ENCODE data around the genes NAPEPLD and EFCAB10.

DNA sequence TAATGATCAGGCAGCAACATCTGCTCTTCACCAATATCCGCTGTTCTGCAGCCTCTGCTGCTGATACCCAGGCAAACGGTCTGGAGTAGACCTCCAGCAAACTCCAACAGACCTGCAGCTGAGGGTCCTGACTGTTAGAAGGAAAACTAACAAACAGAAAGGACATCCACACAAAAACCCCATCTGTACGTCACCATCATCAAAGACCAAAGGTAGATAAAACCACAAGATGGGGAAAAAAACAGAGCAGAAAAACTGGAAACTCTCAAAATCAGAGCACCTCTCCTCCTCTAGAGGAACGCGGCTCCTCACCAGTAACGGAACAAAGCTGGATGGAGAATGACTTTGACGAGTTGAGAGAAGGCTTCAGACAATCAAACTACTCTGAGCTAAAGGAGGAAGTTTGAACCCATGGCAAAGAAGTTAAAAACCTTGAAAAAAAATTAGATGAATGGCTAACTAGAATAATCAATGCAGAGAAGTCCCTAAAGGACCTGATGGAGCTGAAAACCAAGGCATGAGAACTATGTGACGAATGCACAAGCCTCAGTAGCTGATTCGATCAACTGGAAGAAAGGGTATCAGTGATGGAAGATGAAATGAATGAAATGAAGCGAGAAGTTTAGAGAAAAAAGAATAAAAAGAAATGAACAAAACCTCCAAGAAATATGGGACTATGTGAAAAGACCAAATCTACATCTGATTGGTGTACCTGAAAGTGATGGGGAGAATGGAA lies 32.8 kb downstream of the FAM185A start:
- PRO-cap, 4 experiments, result no peak in any of the 4 experiments
- RAMPAGE, long total RNA, 2 experiments, result no peak in any of the 2 experiments

GRCh38 chr7:103037682-103038101 lies 37.2 kb upstream of the ARMC10 start:
- PRO-cap, 4 experiments, result no peak in any of the 4 experiments
- RAMPAGE, long total RNA, 2 experiments, result no peak in any of the 2 experiments

GRCh38 chr7:103148610-103149780 lies at the start of gene NAPEPLD:
NAPEPLD (minus strand) TSS chr7:103149099.
- PRO-cap, 4 experiments, result peak in 4 of 4 experiments; most common plus-strand start chr7:103149190 (in 4); most common minus-strand start chr7:103149075 (in 3)
- RAMPAGE, long total RNA, 2 experiments, result start-site peak on the minus strand in 1 of 2 experiments, at chr7:103149032-103149325 at its widest, 40 to 42 reads per replicate

- PRO-cap, 4 experiments, result no peak in any of the 4 experiments
- RAMPAGE, long total RNA, 2 experiments, result no peak in any of the 2 experiments
Observed at GRCh38 chr7:103149781-103150100, 842 bp upstream of the NAPEPLD start.

GRCh38 chr7:103299088-103299629 lies 1.9 kb downstream of the PMPCB start:
- PRO-cap, 4 experiments, result no peak in any of the 4 experiments
- RAMPAGE, long total RNA, 2 experiments, result no peak in any of the 2 experiments

DNA sequence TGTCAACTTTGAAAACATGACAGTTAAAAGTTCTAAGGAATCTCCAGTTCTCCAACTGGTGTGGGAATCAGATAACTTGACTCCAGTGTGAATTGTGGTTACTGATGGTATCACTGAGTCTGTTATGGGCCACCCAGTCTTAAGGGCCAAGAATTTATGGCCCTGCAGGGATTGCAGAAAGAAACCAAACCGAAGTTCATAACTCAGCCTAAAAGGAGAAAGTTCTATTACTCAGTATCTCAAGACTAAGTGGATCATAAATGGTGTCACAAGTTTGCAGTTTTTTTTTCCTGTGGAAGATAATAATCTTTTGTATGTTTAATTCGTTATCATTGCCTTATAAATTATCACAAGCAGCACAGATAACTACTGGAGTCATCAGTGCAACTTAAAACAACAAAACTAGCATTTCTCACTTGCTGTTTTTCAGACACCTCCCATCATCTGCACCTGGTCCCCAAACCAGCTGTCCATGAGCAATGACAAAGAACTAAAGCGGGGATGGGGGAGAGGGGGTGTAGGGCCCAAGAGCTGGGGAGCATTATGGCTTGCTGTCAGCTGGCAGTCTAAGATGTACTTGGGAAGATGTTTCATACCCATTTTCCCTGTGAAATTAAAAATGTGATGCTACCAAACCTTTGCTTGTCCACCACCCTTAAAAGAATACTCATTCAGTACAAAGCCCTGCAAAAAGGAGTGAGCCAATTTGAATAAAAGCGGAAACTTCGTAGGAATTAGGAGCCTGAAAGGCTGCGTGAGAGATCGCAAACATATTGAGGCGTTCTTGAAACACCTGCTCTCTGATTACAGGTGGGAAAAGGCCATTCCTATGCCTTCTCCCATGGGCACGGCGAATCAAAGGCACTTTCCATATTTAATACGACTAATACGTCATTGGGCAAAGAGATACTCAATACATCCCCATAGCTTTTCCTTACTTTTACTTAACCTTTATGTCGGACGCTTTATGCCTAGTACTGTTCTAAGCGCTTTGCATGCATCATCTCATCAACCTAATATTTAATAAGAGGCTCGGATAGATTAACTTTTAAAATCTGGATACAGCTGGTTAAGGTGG lies 31.2 kb upstream of the KMT2E start:
- PRO-cap, 4 experiments, result no peak in any of the 4 experiments
- RAMPAGE, long total RNA, 2 experiments, result no peak in any of the 2 experiments

DNA sequence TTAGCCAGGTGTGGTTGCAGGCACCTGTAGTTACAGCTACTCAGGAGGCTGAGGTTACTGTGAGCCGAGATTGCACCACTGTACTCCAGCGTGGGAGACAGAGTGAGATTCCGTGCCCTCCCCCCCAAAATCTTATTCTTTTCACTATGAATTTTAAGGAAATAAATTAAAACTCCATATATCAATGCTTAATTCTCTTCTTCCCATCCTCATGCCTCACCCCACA lies 15.0 kb upstream of the KMT2E start:
- PRO-cap, 4 experiments, result peak in 1 of 4 experiments; most common minus-strand start position 131 of the sequence (in 1)
- RAMPAGE, long total RNA, 2 experiments, result no peak in any of the 2 experiments

DNA sequence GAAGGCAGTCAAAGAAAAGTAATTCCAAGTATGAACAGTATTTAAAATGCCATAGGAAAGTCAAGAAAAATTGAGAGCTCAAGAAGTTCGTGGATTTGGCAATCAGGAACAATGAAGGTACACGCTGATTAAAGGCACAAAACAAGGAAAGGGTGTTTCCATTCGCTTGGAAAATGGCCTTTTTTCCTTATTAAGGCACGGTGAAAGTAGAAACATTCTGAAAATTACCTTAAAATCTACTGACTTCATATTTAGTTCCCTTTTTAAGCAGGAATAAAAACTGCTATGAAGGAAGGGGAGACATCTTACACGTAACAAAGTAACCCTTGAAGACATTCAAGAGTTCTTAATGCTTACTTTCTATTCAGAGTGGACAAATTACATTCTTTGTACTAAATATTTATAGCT lies 3.2 kb upstream of the KMT2E start:
- PRO-cap, 4 experiments, result no peak in any of the 4 experiments
- RAMPAGE, long total RNA, 2 experiments, result no peak in any of the 2 experiments

DNA sequence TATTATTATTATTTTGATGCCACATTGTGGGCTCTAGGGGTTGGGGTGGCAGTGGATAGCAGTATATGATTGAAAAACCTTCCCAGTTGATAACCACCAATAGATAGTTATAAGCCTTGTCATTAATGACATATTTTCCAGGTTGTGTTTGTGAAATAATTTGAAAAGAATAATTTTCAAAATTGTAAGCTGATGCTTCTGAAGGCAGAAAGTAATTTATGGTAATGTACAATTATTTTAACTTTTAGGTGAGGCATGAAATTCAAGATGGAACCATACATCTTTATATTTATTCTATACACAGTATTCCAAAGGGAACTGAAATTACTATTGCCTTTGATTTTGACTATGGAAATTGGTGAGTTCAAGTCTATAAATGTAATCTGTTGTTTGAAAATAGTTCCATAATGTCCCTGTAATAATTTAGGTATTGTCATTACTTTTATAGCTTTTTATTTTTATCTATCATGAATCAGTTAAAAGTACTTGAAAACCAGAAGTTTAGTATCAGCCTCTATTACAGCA lies 67.5 kb downstream of the KMT2E start:
- PRO-cap, 4 experiments, result no peak in any of the 4 experiments
- RAMPAGE, long total RNA, 2 experiments, result no peak in any of the 2 experiments

- PRO-cap, 4 experiments, result no peak in any of the 4 experiments
- RAMPAGE, long total RNA, 2 experiments, result no peak in any of the 2 experiments
Observed at GRCh38 chr7:105089895-105090333, 75.9 kb downstream of the KMT2E start.

GRCh38 chr7:105101812-105102269 lies 87.8 kb downstream of the KMT2E start:
- PRO-cap, 4 experiments, result peak in 3 of 4 experiments; most common plus-strand start chr7:105101979 (in 3)
- RAMPAGE, long total RNA, 2 experiments, result no peak in any of the 2 experiments

DNA sequence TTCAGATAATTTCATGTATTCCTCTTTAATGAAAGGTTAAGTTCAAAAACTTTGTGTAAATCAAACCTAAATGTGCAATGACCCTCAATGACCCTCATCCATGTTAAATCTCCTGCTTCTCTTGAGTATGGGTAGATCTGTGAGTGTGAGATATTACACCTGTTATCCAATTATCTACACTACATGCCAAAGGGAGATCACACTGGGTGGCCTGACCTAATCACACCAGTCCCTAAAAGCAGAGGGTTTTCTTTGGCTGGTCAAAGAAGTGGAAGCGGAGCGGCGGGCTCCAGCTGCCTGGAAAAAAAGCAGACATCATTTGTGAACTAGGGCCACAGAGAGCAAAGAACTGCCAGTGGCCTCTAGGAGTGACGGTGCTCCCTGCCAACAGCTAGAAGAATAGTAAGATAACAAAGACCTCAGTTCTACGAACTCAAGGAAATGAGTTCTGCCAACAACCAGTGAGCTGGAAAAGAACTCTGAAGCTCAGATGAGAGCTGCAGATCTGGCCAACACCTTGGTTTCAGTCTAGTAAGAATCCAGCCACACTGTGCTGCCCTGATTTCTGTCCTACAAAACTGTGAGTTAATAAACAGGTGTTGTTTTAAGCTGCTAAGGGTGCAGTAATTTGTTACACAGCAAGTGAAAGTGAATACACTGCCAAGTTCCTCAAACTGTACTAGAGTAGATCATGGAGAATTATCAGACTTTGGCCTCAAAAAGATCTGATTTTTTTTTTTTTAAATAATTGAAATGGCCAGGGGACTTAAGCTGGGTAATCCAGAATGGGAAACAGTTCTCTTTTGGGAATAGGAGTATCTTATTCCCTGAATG lies 178.0 kb downstream of the SRPK2 start:
- PRO-cap, 4 experiments, result no peak in any of the 4 experiments
- RAMPAGE, long total RNA, 2 experiments, result no peak in any of the 2 experiments

DNA sequence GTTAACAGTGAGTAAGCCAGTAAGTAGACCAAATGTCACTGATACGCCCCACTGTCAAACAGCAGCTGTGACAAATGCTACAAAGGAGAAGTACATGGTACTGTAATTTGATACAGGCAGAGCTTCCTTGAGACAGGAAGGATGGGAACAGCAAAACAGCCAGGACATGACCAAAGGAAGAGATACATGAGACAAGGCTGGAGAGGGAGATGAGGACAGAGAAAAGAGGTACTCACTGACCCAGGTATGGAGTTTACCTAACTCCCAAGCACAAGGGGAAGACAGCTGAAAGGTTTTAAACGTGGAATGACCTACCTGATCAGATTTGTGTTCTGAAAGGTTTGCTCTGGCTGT lies 127.0 kb downstream of the SRPK2 start:
- PRO-cap, 4 experiments, result no peak in any of the 4 experiments
- RAMPAGE, long total RNA, 2 experiments, result no peak in any of the 2 experiments

DNA sequence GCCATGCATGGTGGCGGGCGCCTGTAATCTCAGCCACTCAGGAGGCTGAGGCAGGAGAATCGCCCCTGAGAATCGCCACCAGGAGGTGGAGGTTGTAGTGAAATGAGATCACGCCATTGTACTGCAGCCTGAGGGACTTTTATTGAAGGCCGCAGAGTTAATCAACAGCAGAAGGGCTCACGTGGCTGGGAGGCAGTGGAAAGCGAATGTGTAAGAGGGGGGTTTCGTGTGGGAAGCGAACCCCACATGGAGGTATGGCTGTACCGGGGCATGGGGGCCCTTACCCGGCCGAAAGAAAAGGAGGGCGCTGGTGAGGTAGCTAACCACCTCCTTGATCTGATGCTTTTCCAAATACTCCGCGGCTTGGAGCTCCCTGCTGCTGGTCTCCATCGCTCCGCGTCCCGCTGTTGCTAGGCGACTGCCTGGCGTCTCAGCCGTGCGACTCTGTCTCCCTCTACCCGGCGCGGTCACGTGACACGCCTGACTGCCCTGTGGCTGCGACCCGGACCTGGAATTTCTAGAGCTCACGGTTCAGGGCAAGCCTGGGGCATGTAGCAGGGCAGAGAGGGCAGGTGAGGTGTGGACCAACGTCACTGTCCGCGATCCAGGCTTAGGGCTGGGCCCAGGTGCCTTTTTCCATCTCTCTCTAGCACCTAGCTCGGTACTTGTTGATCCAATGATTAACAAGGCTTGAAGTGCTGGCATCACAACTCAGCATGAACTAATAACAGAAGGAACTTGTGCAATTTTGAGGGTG lies at the start of gene EFCAB10:
Gene EFCAB10, minus strand, starts transcription at position 420 of the 757 bp plus-strand sequence.
- PRO-cap, 4 experiments, result no peak in any of the 4 experiments
- RAMPAGE, long total RNA, 2 experiments, result no peak in any of the 2 experiments

DNA sequence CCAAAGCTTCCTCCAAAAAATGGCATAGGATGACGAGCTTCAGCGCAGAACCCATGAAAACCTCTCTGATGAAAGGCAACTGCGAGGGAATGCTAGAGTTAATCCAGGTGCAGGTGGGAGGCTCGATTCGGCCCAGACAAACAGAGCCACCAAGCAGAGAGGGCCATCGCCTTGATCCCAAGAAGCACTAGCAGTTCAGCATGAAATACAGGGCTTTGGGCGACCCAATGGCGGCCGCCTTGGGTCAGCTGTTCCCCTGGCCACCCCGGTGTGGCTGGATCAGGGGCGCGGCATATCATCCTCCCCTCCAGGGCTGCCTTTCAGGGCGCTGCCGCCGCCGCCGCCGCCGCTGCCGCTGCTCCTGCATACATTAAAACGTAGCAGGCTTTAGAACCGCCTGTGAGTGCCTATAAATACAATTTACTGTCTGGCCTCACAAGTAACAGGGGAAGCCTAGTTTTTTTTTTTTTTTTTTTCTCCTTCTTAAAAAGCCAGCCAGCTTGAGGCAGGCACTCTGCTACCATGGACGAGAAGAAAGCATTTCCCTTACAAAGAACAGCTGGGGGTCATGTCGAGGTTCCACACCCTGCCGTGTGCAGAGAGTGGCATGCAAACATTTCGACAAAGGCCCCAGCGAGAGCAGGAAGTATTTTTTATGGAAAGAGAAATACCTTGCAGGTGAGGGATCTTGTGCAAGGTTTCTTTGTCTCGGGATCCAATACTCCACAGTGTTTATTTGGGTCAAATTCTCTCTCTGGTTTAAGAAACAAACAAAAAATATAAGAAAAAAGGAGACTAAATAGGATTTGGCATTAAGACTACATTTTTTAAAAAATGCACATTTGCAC lies 57.7 kb upstream of the EFCAB10 start:
- PRO-cap, 4 experiments, result no peak in any of the 4 experiments
- RAMPAGE, long total RNA, 2 experiments, result no peak in any of the 2 experiments

- PRO-cap, 4 experiments, result no peak in any of the 4 experiments
- RAMPAGE, long total RNA, 2 experiments, result no peak in any of the 2 experiments
Observed at GRCh38 chr7:105639664-105640534, 58.6 kb upstream of the EFCAB10 start.

- PRO-cap, 4 experiments, result no peak in any of the 4 experiments
- RAMPAGE, long total RNA, 2 experiments, result no peak in any of the 2 experiments
Observed at GRCh38 chr7:105662133-105662349, 80.7 kb upstream of the EFCAB10 start.

DNA sequence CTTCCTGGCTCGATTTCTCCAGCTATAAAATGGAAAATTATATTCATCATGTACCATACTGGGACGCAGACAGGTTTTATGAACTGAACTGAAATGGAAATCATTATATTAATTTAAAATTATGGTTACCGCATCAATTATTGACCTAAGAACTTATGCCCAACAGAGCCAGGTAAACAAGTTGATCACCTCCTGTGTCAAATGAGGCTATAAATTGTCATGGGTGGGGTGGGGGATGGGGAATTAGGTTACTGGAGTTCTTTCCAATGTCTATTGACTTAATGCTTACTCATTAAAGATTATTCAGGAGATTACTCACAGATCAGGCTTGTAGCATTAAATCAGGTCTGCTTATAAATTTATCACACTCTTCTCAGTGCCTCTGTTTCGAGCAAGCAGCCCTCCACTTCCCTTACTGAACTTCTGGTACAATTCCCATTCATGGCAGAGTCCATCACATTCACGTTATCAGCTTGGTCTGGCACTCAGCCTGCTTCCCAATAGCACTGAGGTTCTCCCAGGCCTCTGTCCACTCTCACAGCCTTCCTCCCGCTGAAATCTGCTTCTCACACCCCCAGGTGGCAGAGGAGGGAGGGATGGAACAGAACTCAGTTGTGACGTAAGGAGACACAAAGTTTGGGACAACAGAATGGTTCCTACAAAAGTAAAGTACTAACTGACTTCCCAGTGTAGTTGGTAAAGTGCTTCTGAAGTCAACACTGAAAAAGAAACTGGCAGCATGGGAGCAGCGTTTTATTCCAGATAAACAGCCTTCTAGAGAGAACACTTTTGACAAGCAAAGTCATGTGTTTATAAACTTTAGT lies 81.7 kb downstream of the ATXN7L1 start:
- PRO-cap, 4 experiments, result no peak in any of the 4 experiments
- RAMPAGE, long total RNA, 2 experiments, result no peak in any of the 2 experiments

- PRO-cap, 4 experiments, result peak in 4 of 4 experiments; most common plus-strand start chr7:105876805 (in 4); most common minus-strand start chr7:105877384 (in 4)
- RAMPAGE, long total RNA, 2 experiments, result start-site peak on the minus strand in 2 of 2 experiments, at chr7:105877298-105877503 at its widest, 24 to 85 reads per replicate
Observed at GRCh38 chr7:105876735-105877714, 626 bp upstream of the ATXN7L1 start.

- PRO-cap, 4 experiments, result no peak in any of the 4 experiments
- RAMPAGE, long total RNA, 2 experiments, result no peak in any of the 2 experiments
Observed at GRCh38 chr7:106022095-106023018, 59.3 kb downstream of the CDHR3 start.